ENCODE measurements around a stretch of chrX.

DNA sequence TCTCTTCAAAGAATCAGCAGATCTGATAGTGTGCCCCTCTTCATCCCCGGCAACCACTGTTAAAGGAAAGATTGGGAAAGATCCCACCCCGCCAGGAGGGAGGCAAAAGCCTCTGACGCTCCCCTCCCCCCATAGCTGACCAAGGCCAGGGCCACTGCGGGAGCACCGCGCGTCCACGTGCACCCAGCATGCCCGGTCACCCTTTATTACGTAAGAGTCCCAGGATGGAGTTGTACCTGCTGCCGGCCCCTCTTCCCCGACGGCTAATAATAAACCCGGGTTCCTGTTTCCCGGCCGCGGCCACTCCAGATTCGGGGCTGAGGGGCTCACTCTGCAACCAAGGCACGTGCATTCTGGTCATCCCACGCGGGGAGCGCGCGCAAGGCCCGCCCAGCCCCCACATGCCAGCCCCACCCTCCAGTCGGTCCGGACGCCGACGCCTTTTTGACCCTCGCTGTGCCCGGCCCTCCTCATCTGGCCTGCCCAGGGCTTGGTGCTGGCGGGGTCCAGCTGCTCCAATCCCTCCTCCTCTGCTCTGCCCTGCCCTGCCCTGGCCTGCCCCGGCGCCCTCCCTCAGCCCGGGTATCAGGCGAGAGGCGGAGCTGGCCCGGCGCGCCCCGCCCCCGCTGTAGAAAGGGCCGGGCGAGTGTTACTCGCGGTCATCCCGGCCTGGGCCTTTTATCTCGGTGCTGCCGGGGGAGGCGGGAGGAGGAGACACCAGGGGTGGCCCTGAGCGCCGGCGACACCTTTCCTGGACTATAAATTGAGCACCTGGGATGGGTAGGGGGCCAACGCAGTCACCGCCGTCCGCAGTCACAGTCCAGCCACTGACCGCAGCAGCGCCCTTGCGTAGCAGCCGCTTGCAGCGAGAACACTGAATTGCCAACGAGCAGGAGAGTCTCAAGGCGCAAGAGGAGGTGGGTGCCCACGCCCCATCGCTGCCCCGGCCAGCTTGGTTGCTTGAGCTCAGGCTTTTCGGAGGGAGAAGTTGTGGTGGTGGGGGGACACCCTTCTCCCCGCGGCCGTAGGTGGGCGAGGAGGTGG lies 2.6 kb downstream of the MID1IP1 start:
- PRO-cap = bidirectional peak, plus-strand start at position 132 of the sequence, minus-strand start at position 114 of the sequence; bidirectional peak, plus-strand start at position 206 of the sequence, minus-strand start at position 208 of the sequence; bidirectional peak, plus-strand start at position 681 of the sequence, minus-strand start at position 476 of the sequence; bidirectional peak, plus-strand start at position 788 of the sequence, minus-strand start at position 876 of the sequence
CAGE:
- cytosol, long polyA minus RNA = no peak
- cytosol, long polyA plus RNA = no peak
- long polyA plus RNA = no peak
- nucleus, long polyA minus RNA = start-site peak on the minus strand centred at position 361 of the sequence, 12 bp wide, 7 reads
- nucleus, long polyA plus RNA = no peak

GRCh38 chrX:38804541-38805291 lies 3.5 kb downstream of the MID1IP1 start:
- PRO-cap = bidirectional peak, plus-strand start at chrX:38804779, minus-strand start at chrX:38804772
CAGE:
- cytosol, long polyA minus RNA = no peak
- cytosol, long polyA plus RNA = no peak
- long polyA plus RNA = no peak
- nucleus, long polyA minus RNA = no peak
- nucleus, long polyA plus RNA = no peak

- PRO-cap = no peak
CAGE:
- cytosol, long polyA minus RNA = no peak
- cytosol, long polyA plus RNA = no peak
- long polyA plus RNA = no peak
- nucleus, long polyA minus RNA = no peak
- nucleus, long polyA plus RNA = no peak
These were observed 621.3 kb downstream of the BCOR start for GRCh38 chrX:39476441-39476874.

- PRO-cap = no peak
CAGE:
- cytosol, long polyA minus RNA = no peak
- cytosol, long polyA plus RNA = no peak
- long polyA plus RNA = no peak
- nucleus, long polyA minus RNA = no peak
- nucleus, long polyA plus RNA = no peak
These were observed 579.0 kb downstream of the BCOR start for GRCh38 chrX:39518465-39519495.

DNA sequence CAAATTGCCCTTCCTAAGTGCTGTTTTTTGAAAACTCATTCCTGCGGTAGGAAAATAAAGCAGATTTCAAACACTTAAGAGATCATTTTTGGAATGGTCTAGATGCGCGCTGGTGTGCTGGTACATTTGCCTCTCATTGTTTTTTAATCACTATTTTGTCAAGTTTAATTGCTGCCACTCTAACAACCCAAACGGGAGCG lies 520.1 kb downstream of the BCOR start:
- PRO-cap = no peak
CAGE:
- cytosol, long polyA minus RNA = no peak
- cytosol, long polyA plus RNA = no peak
- long polyA plus RNA = no peak
- nucleus, long polyA minus RNA = no peak
- nucleus, long polyA plus RNA = no peak

DNA sequence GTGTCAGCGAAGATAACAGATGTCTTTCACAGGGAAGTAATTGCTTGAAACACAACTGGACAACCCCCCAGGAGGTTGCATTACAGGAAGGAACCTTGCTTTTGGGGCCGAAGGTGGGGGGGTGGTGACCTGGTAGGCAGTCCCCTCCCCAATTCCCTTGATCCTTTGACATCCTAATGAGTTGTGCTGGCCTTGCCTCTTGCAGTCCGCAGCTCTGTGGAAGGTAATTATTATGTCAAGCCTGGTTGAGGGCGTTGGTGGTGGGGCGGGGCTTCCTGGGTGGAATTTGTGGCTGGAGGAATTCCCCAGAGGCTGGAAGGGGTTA lies 367.3 kb downstream of the BCOR start:
- PRO-cap = no peak
CAGE:
- cytosol, long polyA minus RNA = no peak
- cytosol, long polyA plus RNA = no peak
- long polyA plus RNA = no peak
- nucleus, long polyA minus RNA = no peak
- nucleus, long polyA plus RNA = no peak

- PRO-cap = no peak
CAGE:
- cytosol, long polyA minus RNA = no peak
- cytosol, long polyA plus RNA = no peak
- long polyA plus RNA = no peak
- nucleus, long polyA minus RNA = no peak
- nucleus, long polyA plus RNA = no peak
These were observed 300.4 kb downstream of the BCOR start for GRCh38 chrX:39797287-39797749.

- PRO-cap = no peak
CAGE:
- cytosol, long polyA minus RNA = no peak
- cytosol, long polyA plus RNA = no peak
- long polyA plus RNA = no peak
- nucleus, long polyA minus RNA = no peak
- nucleus, long polyA plus RNA = no peak
These were observed 242.1 kb downstream of the BCOR start for GRCh38 chrX:39855526-39856206.

- PRO-cap = no peak
CAGE:
- cytosol, long polyA minus RNA = no peak
- cytosol, long polyA plus RNA = no peak
- long polyA plus RNA = no peak
- nucleus, long polyA minus RNA = no peak
- nucleus, long polyA plus RNA = no peak
These were observed 92.4 kb downstream of the BCOR start for GRCh38 chrX:40005160-40005938.

GRCh38 chrX:40051596-40052503 lies 45.9 kb downstream of the BCOR start:
- PRO-cap = no peak
CAGE:
- cytosol, long polyA minus RNA = start-site peak on the minus strand at chrX:40051860-40051868, 5 reads
- cytosol, long polyA plus RNA = no peak
- long polyA plus RNA = no peak
- nucleus, long polyA minus RNA = no peak
- nucleus, long polyA plus RNA = no peak

DNA sequence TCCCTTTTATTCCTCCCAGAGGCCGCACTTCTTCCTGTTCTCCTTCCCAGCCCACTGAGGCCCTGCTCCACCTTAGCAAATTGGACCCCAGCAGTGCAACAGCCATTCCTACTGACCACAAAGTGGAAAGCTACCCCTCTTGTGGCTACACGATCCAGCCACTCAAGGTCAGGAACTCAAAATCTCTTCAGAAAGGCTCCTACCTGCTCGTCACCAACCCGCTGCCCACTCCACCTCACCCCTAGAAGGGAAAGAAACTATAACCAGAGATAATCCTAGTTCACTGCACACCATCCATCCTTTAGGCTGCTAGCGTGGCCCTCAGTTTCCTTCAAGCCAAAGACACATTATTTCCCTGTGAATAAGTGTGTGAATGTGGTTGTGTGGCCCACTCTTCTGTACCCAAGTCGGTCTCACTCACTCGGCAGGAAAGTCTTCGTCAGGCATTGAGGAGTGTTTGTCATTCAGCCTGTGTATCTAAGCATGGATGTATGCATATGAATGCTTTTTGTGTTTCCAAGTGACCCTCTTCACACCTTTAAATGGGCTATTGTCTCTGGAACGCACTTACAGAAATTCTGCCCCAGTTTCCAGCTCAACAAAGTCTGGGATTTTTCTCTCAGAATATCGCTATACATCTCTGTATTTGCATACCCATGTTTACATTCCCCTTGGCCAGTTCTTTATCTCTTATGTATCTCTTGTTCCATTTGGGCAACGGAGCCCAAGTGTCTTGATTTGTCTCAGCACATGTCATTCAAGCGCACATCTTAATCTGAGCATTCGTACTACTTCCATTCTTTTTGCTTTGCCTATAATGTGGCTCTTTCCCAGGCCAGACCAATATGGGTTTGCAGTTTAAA lies 5.0 kb downstream of the BCOR start:
- PRO-cap = no peak
CAGE:
- cytosol, long polyA minus RNA = no peak
- cytosol, long polyA plus RNA = no peak
- long polyA plus RNA = no peak
- nucleus, long polyA minus RNA = no peak
- nucleus, long polyA plus RNA = no peak

DNA sequence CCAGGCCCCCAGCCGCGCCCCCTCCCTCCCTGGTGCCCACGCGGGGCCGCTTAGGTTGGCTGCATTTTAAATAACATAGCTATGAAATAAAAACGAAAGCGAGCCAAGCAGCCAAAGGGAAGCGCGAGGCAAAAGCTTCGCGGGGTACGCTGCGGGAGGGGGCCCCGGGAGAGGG lies 909 bp downstream of the BCOR start:
- PRO-cap = no peak
CAGE:
- cytosol, long polyA minus RNA = no peak
- cytosol, long polyA plus RNA = no peak
- long polyA plus RNA = no peak
- nucleus, long polyA minus RNA = no peak
- nucleus, long polyA plus RNA = no peak

DNA sequence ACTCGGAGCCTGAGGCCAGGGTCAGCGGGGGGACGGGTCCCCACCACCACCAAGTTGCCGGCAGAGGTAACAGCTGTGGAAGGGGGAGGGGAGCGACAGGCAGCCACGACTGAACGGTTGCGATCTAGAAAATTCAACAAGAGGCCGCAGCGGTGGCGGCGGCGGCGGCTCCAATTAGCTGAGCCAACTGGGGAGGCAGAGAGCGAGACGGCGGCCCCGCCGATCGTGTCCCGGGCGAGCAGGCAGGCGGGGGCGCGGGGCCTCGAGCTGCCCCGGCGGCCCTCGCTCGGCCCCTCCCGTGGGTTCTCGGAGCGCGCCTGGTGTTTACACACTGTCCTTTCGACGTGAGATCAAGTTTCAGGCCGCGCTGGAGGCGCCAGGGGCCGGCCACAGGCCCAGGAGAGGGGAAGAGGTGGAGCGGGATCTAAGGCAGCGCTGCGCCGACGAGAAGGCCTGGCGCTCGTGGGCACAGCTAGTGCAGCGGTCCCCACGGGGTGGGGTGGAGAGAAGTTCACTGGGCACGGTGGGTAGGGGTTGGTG lies 53.9 kb upstream of the BCOR start:
- PRO-cap = no peak
CAGE:
- cytosol, long polyA minus RNA = no peak
- cytosol, long polyA plus RNA = no peak
- long polyA plus RNA = no peak
- nucleus, long polyA minus RNA = no peak
- nucleus, long polyA plus RNA = no peak

GRCh38 chrX:40157224-40158146 lies 59.7 kb upstream of the BCOR start:
- PRO-cap = no peak
CAGE:
- cytosol, long polyA minus RNA = no peak
- cytosol, long polyA plus RNA = no peak
- long polyA plus RNA = no peak
- nucleus, long polyA minus RNA = no peak
- nucleus, long polyA plus RNA = no peak

DNA sequence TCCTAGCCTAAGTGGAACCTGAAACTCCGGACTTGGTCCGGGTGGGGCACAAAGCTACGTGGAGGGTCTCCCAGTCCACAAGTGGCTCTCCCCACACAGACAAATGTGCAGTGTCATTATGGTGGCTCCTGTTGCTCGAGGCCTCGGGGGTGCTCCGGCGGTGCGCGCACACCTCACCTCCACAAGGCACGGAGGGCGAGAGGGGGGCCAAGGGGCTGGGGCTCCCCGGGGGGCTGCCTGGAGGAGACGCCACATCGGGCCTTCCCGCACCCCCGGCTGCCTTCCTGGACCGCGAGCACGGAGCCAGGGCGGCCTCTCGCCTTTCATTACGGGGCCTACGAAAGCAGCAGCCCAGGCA lies 70.7 kb upstream of the BCOR start:
- PRO-cap = no peak
CAGE:
- cytosol, long polyA minus RNA = no peak
- cytosol, long polyA plus RNA = no peak
- long polyA plus RNA = no peak
- nucleus, long polyA minus RNA = no peak
- nucleus, long polyA plus RNA = no peak

DNA sequence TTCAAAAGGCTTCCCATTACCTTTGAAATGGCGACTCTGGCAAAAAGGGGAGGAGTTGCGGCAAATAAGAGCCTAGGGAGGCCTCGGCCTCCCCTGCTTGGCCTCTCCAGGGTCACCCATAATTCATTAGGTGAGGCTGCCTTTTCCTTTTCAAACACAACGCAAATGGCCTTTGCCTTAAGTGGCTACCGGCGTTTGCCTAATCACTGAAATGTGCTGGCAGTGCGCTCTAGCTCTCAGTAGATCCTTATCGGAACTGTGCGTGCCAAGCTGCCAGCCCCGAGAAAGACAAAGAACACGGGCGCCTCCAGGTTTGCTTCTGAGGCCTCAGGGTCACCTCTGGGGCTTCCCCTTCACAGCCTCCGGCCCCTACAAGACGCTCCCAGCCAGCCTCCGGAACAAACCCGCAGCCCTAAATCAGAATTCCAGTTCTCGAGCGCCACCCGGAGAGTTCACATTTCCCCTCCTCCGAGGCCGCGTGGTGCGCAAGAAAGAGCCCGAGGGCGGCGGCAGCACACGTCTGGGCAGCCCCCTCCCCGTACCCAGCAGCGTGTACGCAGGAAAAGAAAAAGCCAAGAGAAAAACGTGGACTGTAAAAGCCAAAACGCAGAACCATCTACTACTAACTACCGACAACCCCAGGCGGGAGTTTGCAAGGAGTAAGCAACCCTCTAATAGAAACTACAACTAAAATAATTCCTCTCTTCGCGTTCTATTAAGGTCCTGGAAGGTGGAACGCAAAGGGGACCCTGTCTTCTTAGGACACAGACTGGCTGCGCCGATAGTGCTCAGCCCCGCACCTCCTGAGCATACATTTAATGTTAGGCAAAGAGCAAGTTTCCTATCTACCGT lies 76.4 kb upstream of the BCOR start:
- PRO-cap = bidirectional peak, plus-strand start at position 488 of the sequence, minus-strand start at position 414 of the sequence
CAGE:
- cytosol, long polyA minus RNA = no peak
- cytosol, long polyA plus RNA = no peak
- long polyA plus RNA = no peak
- nucleus, long polyA minus RNA = no peak
- nucleus, long polyA plus RNA = no peak

DNA sequence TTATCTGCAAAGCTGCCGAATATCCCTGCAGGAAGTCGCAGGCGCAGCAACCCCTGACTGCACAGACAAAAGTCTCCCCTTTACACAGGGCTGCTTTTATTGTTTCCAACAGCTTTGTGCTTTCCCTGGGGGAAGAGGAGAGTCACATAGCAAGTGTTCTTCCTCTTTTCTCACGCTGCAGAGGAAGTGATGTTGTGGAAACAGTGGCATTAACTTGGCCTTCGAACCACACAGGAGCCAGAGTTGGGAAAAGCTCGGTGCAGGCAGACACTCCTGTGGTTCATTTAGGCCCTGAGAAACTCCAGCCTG lies 81.5 kb upstream of the BCOR start:
- PRO-cap = unidirectional peak, plus-strand start at position 240 of the sequence
CAGE:
- cytosol, long polyA minus RNA = no peak
- cytosol, long polyA plus RNA = no peak
- long polyA plus RNA = no peak
- nucleus, long polyA minus RNA = no peak
- nucleus, long polyA plus RNA = no peak

DNA sequence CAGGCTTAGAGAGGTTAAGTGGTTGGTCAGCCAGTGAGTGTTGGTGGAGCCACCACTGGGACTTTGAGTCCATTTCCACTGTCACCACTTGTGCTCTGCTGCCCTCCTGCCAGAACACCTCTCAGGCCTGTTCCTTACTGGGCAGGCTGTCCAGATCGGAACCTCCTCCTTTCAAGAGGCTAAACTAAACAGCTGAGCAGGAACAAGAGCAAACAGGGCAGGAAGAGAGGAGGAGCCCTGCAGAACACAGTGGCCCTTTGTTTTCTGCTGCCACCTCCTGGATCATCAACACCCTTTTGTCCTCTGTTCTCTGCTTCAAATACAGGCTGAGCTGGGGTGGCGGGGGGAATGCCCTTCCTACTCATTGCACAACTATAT lies 112.5 kb upstream of the ATP6AP2 start:
- PRO-cap = no peak
CAGE:
- cytosol, long polyA minus RNA = no peak
- cytosol, long polyA plus RNA = no peak
- long polyA plus RNA = no peak
- nucleus, long polyA minus RNA = no peak
- nucleus, long polyA plus RNA = no peak

- PRO-cap = no peak
CAGE:
- cytosol, long polyA minus RNA = no peak
- cytosol, long polyA plus RNA = no peak
- long polyA plus RNA = no peak
- nucleus, long polyA minus RNA = no peak
- nucleus, long polyA plus RNA = no peak
These were observed 10.7 kb downstream of the CXorf38 start for GRCh38 chrX:40636337-40637310.

- PRO-cap = unidirectional peak, minus-strand start at chrX:40644901
CAGE:
- cytosol, long polyA minus RNA = no peak
- cytosol, long polyA plus RNA = no peak
- long polyA plus RNA = no peak
- nucleus, long polyA minus RNA = no peak
- nucleus, long polyA plus RNA = no peak
These were observed 2.4 kb downstream of the CXorf38 start for GRCh38 chrX:40644783-40645469.